WTC11 (cell line): Measurements from ENCODE around the genes DUOXA1, SPATA5L1, C15orf48, SEMA6D and SLC12A1.

GRCh38 chr15:44666787-44667413, 3.4 kb upstream of the SPG11 start:
- PRO-cap = no peak

GRCh38 chr15:44719912-44720099, 8.5 kb downstream of the B2M start:
- PRO-cap = no peak

GRCh38 chr15:44728961-44729724, 7.2 kb upstream of the TRIM69 start:
- PRO-cap = bidirectional peak, plus-strand start at chr15:44729142, minus-strand start at chr15:44728813

DNA sequence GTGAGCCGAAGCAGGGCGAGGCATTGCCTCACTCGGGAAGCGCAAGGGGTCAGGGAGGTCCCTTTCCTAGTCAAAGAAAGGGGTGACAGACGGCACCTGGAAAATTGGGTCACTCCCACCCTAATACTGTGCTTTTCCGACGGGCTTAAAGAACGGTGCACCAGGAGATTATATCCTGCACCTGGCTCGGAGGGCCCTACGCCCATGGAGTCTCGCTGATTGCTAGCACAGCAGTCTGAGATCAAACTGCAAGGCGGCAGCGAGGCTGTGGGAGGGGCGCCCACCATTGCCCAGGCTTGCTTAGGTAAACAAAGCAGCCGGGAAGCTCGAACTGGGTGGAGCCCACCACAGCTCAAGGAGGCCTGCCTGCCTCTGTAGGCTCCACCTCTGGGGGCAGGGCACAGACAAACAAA, 3.1 kb downstream of the TRIM69 start:
- PRO-cap = no peak

DNA sequence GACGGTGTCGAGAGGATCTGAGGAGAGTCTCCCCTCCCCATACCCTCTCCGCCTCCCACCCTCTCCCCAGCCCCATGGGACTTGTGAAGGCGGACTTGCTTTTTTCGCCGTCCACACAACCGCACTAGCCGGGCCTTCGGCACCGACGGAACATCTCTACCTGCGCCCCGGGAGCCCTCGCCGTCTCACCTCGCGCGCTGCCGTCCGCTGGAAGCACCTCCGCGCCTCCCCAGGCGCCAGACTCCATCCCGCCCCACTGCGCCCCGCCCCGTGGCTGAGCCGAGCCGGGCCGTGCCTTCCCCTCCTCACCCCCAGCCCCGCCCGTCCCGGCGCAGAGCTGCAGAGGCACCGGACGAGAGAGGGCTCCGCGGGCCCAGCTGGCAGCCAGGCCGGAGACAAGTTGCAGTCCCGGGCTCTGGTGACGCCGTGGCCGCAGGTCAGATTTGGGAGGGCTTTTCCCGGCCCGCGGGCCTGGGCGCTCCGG, at the start of gene DUOXA1:
TSS of gene DUOXA1 (minus strand) at position 217 of the 484 bp plus-strand sequence.
- PRO-cap = bidirectional peak, plus-strand start at position 332 of the sequence, minus-strand start at position 187 of the sequence

DNA sequence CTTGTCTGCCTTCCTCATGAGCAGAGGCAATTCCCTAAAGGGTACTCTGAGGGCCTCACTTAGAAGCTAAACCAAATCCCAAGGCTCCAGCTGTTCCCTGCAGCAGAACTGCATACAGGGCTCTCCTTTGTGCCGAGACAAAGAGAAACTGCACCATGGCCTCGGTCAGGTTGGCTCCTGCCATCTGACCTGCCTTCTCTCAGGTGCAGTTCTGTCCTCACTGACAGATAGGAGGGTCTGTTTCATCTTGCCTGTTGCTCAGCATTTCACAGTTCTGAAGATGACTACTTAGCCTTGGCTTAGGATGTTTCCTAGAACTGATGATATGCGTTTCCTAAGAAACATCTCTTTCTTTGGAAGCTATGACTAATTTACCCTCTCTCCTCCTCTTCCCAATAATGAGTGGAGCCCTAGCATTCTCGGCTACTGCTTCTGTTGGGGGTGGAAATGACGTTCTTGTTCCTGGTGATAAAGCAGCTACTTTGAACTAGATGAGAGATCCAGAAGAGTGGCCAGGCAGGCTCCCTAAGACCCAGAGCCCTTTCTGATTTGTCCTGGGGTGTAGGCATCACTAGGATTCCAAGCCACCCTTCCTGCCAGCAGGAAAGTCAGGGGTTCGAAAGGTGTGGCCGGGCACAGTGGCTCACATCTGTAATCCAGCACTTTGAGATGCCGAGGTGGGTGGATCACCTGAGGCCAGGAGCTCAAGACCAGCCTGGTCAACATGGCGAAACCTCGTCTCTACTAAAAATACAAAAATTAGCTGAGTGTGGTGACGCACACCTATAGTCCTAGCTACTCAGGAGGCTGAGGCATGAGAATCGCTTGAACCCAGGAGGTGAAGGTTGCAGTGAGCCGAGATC, 27.3 kb downstream of the DUOX1 start:
- PRO-cap = no peak

- PRO-cap = bidirectional peak, plus-strand start at chr15:45279429, minus-strand start at chr15:45279167
Observed at GRCh38 chr15:45278908-45279711, 27.1 kb downstream of the SLC28A2 start.

DNA sequence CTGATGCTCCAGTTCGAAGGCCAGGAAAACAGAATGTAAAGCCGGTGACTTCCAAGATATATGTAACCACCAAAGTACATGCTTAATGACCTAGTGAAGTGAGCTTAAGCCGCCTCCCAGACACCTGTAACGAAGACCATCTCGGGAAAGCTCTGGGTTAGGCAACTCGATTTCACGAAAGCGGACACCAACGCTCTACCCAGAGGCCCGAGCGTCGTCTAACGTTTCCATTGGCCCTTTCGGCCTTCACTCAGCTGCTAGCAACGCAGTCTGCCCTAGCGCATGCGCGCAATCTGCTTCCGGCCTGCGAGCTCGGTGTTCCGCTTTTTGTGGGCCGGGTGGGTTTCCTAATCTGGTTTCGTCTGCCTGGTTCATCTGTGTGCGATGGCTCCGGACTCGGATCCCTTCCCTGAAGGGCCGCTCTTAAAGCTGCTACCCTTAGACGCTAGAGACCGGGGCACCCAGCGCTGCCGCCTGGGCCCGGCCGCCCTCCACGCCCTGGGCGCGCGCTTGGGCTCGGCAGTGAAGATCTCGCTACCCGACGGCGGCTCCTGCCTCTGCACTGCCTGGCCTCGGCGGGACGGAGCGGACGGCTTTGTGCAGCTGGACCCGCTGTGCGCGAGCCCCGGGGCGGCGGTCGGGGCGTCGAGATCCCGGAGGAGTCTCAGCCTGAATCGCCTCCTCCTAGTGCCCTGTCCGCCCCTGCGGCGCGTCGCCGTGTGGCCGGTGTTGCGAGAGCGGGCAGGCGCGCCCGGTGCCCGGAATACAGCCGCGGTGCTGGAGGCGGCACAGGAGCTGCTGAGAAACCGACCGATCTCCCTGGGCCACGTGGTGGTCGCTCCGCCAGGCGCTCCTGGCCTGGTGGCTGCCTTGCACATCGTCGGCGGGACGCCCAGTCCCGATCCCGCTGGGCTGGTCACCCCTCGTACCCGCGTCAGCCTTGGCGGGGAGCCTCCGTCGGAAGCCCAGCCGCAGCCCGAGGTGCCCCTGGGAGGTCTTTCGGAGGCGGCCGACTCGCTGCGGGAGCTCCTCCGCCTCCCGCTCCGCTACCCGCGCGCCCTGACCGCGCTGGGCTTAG, at the start of gene SPATA5L1:
TSS of gene SPATA5L1 (plus strand) at position 291 of the 1,078 bp plus-strand sequence.
- PRO-cap = bidirectional peak, plus-strand start at position 368 of the sequence, minus-strand start at position 180 of the sequence

DNA sequence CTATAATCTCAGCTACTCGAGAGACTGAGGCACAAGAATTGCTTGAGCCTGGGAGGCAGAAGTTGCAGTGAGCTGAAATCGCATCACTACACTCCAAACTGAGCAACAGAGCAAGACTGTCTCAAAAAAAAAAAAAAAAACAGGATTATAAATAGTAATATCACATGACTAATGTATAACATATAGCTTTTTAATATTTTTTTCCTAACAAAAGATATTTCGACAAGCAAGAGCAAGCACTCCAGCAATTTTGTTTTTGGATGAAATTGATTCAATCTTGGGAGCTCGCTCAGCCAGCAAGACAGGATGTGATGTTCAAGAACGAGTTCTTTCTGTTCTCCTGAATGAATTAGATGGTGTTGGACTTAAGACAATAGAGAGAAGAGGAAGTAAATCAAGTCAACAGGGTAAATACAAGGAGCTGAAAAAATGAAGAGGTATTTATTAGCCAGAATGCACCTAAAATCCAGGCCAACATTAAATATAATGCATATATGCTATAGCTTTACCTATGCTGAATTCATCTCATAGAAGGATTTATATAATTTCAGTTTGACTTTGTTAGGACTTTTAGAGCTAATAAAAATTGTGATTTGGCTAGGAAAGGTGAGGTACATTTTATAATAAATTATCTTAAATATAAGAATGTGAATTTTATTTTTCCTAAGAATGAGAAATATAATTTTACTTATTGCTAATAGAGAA, 13.4 kb downstream of the SPATA5L1 start:
- PRO-cap = no peak

GRCh38 chr15:45430179-45430945, at the start of gene C15orf48:
Gene C15orf48 (plus strand): TSS chr15:45430610.
- PRO-cap = no peak

- PRO-cap = no peak
Observed at GRCh38 chr15:45441549-45442154, 11.2 kb downstream of the C15orf48 start.

DNA sequence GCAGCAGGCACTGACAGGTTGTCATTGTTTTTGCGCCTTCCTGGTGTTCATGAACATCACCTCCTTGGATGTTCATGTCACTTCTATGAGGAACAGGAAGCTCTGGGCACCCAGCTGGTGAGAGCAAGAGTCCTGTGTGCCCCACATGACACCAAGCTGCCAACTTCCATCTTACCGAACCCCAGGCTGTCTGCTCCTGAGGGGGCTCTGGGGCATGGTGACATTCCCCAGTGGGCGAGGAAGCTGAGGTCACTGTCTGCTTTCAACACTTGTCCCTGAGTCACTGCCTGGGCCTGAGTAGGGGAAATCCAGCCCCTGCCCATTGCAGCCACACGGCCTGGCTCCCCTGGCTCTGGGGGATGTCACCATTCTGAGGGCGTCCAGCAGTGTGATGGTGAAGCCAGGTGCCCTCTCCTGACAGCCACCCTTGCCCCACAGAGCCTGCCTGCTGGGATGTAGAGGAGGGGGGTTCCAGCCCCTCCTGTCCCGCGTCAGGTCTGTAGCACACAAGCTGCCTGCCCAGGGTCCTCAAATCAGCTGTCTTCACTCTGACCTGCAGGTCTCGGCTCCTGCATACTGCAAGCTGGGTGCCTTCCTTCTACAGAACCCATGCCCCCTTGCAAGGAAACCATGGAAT, 17.7 kb downstream of the C15orf48 start:
- PRO-cap = no peak

GRCh38 chr15:45521552-45521858, 1.1 kb downstream of the SLC30A4 start:
- PRO-cap = no peak

- PRO-cap = no peak
Observed at GRCh38 chr15:45637360-45637942, 2.6 kb downstream of the SQOR start.

DNA sequence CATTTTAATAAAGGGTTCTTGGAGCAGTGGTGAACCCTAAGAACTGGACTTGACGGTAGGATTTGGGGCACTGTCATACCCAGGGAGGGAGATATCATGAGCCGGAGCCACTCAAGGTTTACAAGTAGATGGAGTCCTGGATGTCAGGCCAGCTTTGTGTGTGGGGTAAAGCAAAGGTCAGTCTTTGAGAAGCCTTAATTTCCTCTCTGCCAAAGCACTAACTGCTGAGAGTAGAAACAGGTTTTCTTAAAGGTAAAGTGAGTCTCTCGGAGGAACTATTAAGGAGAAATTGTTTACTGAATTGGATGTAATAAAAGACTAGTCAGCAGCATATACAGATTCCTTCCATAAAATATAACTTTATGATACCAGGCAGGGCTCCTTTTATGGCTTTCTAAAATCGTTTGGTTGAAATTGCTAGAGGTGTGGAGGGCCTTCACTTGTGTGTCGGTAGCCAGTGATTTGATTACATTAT, 23.0 kb downstream of the SQOR start:
- PRO-cap = no peak

GRCh38 chr15:45705535-45706187, 70.8 kb downstream of the SQOR start:
- PRO-cap = unidirectional peak, minus-strand start at chr15:45705766

GRCh38 chr15:46969878-46970286, 747.4 kb upstream of the SEMA6D start:
- PRO-cap = no peak

DNA sequence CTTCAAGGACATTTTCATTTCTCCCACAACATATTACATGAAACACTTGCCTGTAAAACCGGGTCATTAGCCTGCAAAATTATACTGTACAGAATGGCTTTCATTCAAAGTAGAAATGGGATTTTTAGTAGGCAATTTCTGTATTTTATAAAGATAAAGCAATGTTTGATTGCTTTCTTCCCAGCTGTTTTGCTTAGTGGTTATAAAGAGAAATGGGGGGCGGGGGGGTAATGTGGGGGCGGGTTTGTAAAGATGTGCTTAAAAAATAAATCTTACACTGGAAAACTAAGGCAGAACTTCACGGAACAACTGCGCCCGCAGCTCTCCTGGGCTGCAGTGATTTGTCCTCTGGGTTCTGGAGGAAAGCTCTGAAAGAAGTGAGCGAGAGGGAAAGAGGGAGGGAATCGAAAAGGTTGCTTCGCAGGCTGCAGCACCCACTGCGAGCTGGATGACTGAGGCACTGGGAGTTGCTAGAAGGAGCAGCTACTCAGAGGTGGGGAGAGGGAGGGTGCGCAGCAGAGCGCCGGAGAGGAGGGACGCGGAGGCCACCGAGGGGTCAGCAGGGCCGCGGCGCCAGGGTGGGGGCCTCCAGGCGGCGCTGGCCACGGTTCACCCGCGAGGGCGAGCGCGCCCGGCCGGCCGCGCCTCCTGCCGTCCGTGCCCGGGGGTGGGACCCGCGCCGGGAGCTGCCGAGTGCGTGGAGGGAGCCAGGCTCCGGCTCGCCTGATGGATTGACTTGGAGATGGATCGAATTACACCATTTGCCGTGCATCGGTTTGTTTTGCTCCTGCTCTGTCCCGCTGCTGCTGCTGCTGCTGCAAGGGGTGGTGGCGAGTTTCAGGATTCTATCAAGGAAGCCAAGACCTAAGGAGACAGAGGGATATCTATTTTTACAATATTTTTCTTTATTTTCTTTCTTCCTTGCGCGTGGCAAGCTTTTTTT, at the start of gene SEMA6D:
TSS of gene SEMA6D (plus strand) at position 795 of the 943 bp plus-strand sequence.
- PRO-cap = bidirectional peak, plus-strand start at position 515 of the sequence, minus-strand start at position 338 of the sequence

DNA sequence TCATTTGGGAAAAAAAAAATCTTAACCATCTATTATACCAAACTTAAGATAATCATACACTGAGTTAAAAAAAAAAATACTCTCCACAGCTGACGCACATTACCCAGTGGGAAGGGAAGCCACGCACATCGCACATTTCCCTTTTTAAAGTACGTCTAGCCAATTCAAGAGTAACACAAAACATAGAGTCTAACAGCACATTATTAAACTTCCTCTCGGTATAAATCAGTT, 851 bp downstream of the MYEF2 start:
- PRO-cap = no peak

DNA sequence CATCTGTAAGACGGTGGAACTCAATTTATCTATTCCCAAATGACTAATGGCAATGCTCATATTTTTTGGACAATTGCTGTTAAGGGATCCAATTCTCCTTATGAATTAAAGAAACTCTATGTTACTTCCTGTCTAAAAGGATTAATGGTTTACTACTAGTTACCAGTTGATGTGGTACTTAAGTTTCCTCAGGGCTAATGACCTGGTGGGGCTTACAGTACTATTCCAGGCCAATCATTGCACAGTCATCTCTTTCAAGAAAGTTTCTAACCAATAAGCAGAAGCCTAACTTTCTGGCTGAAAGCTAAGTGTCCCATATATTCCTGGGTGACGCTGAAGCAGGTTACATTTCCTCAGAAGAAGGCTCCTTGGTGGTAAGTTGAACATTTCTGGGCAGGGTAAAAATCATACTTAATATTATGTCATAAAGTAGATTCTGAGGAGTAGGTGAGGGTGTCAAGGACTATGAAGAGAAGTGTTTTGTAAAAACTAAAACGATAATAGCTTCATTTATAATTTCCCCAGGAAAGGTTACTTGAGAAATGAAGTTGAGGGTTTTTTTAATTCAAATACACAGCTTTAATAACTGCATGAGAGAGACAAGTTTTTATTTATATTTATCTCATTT, at the start of gene SLC12A1:
TSS of gene SLC12A1 (plus strand) at position 346 of the 628 bp plus-strand sequence.
- PRO-cap = no peak